Thoracic aorta (tissue), 1 donor: ENCODE measurements around a stretch of chr10.

GRCh38 chr10:119653117-119653851 lies 2.1 kb downstream of the BAG3 start:
- RAMPAGE, long total RNA: no peak

GRCh38 chr10:119666390-119667024 lies 15.3 kb downstream of the BAG3 start:
- RAMPAGE, long total RNA: no peak

DNA sequence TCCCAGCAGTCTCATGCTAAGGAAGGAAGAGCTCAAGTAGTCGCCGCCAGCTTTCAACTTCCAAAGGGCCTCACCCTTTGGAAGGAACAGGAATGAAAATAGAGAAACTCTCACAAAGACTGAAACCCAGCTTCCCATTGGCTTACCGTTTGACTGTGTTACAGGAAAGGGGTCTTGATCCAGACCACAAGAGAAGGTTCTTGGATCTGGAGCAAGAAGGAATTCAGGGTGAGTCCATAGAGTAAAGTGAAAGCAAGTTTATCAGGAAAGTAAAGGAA lies 36.5 kb downstream of the BAG3 start:
- RAMPAGE, long total RNA: no peak

- RAMPAGE, long total RNA: no peak
Measured at GRCh38 chr10:119704367-119705026, 21.4 kb upstream of the INPP5F start.

DNA sequence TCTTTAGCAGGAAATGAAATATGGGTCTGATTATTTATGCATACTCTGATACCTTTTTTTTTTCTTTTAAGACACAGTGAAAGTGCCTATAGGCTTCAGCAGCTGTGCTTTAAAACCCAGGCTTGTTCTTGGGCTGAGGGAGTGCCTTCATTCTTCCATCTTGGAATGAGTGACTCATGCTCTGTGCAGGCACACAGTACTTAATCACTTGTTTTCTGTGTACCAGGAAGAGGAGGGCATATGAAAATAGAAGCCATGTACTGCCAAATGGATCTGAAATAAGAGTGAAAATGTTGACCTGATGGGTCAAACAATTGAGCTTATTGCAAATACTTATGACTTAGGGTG lies 12.0 kb downstream of the INPP5F start:
- RAMPAGE, long total RNA: no peak

DNA sequence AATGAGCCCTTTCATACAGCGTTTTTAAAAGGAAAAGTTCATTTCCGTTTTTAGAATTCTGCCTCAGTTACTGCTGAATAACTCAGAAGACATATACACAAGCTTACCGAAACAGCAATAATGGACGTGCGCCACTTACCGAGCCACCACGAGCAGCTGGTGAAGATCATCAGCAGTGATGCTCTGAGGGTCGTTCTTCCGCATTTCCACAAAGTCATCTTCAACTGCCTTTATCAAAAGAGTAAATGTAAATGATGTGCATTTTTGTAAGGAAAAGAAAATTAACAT lies 40.8 kb downstream of the MCMBP start:
- RAMPAGE, long total RNA: no peak

DNA sequence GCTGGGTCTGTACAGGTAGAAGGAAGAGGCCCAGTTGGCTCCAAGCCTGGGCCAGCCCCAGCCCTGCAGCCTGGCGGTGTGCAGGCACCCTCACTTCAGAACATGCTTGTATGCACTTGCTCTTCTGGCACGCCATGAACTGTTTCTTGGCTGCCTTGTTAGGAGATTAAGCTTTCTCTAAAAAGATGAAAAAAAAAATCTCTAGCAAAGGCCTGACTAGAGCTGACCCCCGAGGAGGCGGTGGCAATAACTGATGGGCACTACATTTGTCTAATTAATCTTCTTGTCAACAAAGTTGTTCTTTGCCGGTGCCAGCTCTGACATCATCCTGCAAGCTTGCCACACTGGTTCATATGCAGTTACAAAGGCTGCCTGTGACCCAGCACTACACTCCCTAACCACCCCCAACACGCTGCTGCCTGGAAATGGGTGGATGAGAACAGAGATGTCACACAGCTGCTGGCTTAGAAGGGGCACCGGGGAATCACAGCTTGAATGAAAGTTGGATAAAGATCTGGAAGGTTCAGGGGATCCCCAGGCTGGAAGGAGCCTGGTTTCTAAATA lies 94.8 kb downstream of the WDR11 start:
- RAMPAGE, long total RNA: no peak

DNA sequence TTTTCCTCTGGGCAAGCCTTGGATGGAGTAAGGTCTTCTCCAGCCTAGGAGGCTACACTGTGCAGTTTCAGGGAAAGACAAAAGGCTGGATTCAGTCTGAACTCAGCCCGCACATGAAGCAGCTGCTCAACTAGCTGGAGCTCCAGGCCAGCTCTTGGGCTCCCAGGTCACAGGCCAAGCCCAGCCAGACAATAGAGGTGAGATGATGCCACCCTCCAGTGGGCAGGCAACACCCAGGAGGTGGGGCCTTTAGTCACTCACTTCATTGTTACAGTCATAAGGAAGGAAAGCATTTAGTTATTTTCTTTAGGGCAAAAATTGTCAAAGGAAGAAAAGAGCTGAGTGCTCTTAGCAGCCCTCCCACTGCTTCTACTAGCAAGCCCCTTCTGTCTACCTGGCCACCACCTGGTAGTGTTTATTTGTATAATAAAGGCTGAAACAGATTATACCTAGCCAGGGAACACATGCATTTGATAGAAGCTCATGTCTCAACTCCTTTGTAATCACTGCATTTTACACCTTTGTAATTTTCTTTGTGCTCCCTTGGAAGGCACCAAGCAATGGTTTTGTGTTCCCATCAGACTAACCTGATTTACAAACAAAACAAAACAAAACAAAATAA lies 253.5 kb downstream of the WDR11 start:
- RAMPAGE, long total RNA: no peak

- RAMPAGE, long total RNA: no peak
Measured at GRCh38 chr10:121526488-121527266, 71.6 kb downstream of the FGFR2 start.

GRCh38 chr10:121549999-121550765 lies 48.1 kb downstream of the FGFR2 start:
- RAMPAGE, long total RNA: no peak

DNA sequence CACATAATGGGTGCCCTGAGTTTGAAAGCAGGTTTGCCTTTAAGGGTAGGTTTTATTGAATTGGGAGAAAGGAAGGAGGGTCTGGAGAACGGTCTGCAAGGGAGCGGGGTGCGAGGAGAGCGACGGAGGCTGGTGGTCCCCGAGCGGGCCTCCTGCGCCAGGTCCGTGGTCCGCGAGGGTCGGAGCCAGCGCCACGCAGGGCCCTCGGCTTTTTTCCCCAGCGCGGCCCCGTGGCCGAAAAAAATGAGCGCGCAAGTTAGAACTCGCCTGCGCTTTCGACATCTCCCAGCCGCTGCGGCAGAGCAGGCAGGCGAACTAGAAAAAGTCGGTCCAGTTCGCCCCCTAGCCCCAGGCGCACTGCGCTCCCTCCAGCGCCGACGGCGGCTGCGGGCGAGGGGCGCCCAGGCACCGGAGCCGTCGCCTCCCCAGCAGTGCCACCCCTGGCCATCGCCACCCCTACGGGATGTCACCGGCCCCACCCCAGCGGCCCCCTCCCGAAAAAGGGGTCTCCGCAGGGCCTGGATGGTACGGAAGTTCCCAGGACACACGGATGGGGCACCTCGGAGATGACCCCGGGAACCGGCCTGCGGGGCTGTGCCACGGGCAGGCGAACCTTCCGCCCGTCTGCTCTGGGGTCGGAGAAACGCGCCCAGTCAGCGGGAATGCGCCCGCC lies 1.1 kb downstream of the FGFR2 start:
- RAMPAGE, long total RNA: no peak

GRCh38 chr10:121976592-121977159 lies 1.7 kb upstream of the NSMCE4A start:
- RAMPAGE, long total RNA: no peak

DNA sequence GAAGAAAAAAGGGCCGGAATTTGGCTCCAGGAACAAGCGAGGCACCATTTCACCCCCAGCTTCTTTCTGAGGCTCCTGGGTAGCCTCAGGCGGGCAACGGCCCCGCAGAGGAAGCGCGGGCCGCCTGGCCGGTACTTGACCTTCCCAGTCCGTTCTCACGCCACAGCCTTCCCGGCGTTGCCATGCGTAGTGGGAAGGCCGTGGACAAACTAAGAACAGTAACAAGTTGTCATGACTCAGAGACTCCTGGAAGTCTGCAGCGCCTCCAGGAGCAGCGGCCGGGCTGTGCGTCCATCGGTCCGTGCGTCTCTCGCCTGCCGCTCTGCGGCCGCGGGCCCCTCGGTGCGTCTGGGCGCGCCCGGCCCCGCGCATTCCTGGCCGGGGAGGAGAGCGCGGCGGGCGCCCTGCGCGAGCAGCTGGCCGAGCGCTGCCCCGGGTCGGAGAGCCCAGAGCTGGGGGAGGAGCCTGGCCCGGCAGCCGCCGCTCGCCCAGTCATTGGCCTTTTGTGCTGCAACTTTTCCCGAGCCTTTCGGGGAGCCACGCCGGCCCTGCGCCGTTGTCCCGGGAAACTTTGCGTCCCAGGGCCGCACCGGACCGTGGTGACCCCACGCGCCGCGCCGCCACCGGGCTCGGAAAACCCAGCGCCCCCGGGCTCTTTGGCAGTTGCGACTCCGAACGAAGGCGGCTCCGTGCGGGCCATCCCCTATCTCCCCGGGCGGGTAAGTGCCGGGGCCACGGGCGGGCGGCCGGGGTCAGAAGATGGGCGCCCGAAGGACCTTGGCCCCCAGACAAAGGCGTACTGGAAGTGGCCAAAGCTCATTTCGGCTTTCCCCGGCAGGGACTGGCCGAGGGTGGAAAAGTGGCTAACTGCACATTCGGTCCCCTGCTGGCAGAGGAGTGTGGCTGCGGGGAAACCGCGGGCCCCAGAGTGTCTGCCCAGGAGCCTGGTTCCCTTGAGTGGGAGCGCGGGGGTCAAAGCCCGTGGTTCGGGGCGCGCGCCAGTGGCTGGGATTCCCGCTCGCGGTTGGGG lies 123.9 kb downstream of the TACC2 start:
- RAMPAGE, long total RNA: start-site peak on the plus strand centred at position 494 of the sequence, 78 bp wide, 132 reads

GRCh38 chr10:122143121-122144124 lies 127.7 kb upstream of the BTBD16 start:
- RAMPAGE, long total RNA: no peak

GRCh38 chr10:122161066-122161465 lies 110.0 kb upstream of the BTBD16 start:
- RAMPAGE, long total RNA: no peak

DNA sequence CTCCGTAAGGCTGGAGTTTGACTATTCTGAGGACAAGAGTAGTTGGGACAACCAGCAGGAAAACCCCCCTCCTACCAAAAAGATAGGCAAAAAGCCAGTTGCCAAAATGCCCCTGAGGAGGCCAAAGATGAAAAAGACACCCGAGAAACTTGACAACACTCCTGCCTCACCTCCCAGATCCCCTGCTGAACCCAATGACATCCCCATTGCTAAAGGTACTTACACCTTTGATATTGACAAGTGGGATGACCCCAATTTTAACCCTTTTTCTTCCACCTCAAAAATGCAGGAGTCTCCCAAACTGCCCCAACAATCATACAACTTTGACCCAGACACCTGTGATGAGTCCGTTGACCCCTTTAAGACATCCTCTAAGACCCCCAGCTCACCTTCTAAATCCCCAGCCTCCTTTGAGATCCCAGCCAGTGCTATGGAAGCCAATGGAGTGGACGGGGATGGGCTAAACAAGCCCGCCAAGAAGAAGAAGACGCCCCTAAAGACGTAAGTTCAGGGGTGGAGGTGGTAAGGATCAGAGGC lies 59.8 kb upstream of the BTBD16 start:
- RAMPAGE, long total RNA: no peak

- RAMPAGE, long total RNA: no peak
Measured at GRCh38 chr10:122307548-122308782, 36.9 kb downstream of the BTBD16 start.

DNA sequence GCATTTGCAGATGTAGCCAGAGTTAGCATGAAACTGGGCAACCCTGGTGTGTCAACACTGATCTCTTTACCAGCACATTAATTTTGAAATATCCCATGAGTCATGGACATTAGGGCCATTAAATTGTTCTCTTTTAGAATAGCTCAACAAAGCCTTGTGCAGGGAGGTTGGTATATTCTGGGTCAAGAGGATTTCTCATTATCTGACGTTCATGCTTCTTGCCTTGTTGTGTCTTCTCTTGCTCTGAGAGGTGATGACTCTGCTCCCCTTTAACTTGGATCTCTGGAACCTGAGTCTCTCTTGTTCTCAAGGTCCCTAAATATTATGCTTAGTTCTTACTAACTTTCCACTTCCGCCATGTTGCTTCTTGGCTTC lies 50.1 kb upstream of the PLEKHA1 start:
- RAMPAGE, long total RNA: no peak

DNA sequence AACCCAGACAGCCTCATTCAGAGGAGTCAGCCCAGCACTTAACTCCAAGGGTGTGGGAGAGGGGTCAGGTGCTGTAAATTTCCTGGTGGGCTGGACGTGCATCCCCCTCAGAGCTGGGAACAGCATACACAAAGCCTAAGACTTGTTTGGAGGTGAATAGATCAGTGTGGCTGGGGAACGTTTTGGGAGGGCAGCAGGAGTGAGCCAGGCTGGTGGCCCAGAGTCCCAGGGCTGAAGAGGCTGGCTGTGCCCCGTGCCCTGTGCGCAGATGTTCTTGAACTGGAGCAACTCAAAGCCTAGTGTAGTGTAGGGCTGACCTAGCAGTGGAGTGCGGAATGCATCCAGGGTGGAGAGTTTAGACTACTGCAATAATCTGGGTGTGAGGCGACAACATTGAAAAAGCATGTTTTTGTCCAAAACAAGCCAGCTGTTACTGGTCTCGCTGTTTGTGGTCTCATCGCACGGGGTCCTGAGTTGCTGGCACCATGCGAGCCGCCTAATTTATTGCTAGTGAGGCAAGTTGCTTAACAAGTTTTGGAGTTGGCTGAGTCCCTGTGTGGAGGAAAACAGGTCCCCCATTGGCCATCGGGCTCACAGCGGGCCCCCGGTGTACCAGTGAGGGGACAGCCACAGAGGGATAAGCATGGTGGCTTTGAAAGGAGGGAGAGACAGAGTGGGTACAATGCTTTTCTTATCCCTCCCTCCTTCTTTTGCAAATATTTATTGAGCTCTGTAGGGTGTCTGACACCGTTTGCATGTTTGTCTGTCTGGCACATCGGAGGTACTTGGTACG lies 2.6 kb downstream of the HTRA1 start:
- RAMPAGE, long total RNA: no peak

DNA sequence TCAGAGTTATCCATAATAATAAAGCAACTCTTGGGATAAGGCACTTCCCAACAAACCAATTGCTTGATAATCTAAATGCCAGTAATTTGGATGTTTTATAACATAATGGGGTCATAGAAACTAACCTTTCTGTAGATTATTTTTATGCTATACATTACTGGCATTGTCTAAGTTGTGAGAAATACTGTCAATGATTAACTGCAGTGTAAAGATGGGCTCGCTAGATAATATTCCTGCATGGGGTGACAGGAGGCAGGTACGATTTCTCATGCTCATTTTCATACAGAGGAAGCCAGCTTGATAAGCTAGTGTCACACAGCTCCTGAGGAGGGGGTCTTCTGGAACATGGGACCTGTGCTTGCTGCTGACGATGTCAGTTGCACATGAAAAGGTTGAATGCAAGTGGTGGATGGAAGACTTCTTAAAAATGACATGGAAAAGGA lies 27.7 kb upstream of the DMBT1 start:
- RAMPAGE, long total RNA: no peak